Spleen (tissue), 7 donors: ENCODE measurements around a stretch of chr10.

GRCh38 chr10:108465683-108466824 lies 1301.5 kb upstream of the SORCS1 start:
- PRO-cap, 4 experiments, result no peak in any of the 4 experiments
- RAMPAGE, long total RNA, 4 experiments, result no peak in any of the 4 experiments

- PRO-cap, 4 experiments, result no peak in any of the 4 experiments
- RAMPAGE, long total RNA, 4 experiments, result start-site peak on the minus strand in 1 of 4 experiments, at chr10:108894909-108895011 at its widest, 7 reads per replicate
Observed at GRCh38 chr10:108894634-108895219, 1028.6 kb downstream of the XPNPEP1 start.

GRCh38 chr10:109144211-109144772 lies 779.0 kb downstream of the XPNPEP1 start:
- PRO-cap, 4 experiments, result no peak in any of the 4 experiments
- RAMPAGE, long total RNA, 4 experiments, result no peak in any of the 4 experiments

DNA sequence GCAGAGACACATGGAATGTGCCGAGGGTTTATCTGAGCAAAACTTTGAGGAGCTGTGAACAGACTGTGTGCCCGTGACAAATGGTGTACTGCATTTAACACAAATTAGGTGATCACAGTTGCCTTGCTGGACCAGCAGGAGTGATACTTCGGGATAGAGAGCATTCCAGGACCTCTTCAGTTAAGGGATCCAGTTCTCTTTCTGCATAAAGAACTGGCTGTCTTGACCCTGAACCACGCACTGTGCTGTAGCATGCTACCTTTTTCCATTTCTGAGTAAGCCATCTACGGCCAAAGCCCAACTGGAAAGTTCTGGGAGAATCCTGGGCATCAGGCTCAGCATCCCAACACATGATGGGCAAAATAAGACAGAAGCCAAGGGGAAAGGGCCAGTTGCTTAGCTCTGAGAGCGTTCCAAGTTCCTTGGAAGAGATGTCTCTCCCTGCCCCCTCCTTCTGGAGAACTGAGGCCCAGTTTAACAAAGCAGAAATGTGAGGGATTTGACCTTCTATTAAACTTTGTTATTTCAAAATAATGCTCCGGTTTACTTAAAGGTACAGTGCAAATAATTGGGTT lies 37.9 kb upstream of the ADD3 start:
- PRO-cap, 4 experiments, result no peak in any of the 4 experiments
- RAMPAGE, long total RNA, 4 experiments, result no peak in any of the 4 experiments

DNA sequence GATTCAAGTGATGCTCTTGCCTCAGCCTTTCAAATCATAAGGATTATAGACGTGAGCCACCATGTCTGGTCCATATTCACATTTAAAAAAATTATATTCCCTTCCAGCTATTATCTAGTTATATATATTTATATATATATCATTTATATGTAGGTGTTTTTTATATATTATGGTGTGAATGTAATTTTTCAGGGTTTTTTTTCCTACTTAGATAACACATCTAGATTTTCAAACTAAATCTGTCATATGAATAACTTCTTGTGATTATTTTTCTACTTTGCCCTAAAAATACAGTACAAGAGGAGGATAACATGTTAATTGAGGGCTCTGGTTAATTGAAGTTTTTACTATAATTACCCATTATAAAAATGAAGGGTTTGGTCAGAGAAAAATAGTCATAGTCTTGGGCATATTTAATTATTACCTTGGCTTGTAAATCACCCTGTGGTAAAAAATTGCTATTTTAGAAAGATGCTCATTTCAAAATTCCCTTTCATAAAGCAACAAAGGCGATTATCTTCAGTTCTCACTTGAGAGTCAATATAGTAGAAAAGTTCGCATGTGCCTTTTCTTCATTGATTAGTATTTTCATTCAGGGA lies 70.9 kb upstream of the MXI1 start:
- PRO-cap, 4 experiments, result peak in 4 of 4 experiments; most common plus-strand start position 267 of the sequence (in 4)
- RAMPAGE, long total RNA, 4 experiments, result no peak in any of the 4 experiments

DNA sequence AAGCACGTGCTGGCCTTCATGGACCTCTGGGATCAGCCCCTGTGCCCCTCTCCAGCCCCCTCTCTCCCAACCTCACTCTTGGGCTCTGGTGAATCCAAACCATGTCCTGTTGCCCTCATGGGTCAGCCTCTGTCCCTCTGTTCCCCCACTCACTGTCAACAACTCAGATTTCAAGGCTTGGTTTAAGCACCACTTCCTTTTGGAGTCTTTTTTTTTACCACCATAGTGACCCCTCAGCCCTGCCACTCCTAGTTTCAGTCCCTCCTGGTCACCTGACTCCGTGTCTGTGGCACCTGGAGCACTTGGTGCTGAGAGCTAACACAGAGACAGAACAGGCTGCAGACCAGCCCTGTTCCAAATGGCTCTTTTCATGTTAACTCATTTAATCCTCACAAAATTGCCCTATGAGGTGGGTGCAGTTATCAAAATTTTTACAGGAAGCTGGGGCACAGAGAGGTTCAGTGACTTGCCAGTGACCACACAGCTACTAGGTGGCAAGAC lies 53.5 kb upstream of the SMNDC1 start:
- PRO-cap, 4 experiments, result no peak in any of the 4 experiments
- RAMPAGE, long total RNA, 4 experiments, result no peak in any of the 4 experiments

- PRO-cap, 4 experiments, result no peak in any of the 4 experiments
- RAMPAGE, long total RNA, 4 experiments, result no peak in any of the 4 experiments
Observed at GRCh38 chr10:110509093-110509545, 11.4 kb downstream of the DUSP5 start.

DNA sequence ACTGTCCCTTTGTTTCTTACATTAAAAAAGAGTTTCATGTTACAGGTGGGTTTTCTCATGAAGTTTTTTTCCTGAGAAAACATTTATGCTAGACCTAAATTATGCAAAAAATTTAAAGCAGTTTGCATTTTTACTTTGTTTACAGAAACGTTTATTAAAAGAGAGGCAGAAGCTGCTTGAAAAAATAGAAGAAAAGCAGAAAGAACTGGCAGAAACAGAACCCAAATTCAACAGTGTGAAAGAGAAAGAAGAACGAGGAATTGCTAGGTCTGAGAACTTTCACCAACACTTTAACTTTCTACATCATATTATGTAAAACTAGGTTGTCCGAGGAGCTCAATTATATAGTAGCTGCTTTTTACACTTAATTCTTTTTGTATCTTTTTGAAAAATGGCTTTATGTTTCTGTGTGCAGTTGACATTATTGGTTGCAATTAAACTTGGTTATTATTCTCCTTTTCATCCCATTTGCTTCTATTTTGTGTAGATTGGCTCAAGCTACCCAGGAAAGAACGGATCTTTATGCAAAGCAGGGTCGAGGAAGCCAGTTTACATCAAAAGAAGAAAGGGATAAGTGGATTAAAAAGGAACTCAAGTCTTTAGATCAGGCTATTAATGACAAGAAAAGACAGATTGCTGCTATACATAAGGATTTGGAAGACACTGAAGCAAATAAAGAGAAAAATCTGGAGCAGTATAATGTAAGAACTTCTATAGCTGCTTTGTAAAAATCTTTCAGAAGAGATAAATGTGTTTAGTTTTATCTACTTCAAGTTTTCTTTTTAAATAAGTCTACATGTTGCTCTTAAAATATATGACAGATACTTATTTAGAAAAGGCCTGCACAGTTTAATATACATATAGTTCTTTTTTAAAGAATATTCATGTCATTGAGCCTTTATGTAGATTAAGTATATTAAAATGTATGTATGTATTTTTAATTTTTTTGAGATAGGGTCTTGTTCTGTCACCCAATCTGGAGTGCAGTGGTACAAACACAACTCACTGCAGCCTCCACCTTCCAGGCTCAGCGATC lies 16.5 kb downstream of the SMC3 start:
- PRO-cap, 4 experiments, result peak in 1 of 4 experiments; most common plus-strand start position 242 of the sequence (in 1)
- RAMPAGE, long total RNA, 4 experiments, result no peak in any of the 4 experiments

DNA sequence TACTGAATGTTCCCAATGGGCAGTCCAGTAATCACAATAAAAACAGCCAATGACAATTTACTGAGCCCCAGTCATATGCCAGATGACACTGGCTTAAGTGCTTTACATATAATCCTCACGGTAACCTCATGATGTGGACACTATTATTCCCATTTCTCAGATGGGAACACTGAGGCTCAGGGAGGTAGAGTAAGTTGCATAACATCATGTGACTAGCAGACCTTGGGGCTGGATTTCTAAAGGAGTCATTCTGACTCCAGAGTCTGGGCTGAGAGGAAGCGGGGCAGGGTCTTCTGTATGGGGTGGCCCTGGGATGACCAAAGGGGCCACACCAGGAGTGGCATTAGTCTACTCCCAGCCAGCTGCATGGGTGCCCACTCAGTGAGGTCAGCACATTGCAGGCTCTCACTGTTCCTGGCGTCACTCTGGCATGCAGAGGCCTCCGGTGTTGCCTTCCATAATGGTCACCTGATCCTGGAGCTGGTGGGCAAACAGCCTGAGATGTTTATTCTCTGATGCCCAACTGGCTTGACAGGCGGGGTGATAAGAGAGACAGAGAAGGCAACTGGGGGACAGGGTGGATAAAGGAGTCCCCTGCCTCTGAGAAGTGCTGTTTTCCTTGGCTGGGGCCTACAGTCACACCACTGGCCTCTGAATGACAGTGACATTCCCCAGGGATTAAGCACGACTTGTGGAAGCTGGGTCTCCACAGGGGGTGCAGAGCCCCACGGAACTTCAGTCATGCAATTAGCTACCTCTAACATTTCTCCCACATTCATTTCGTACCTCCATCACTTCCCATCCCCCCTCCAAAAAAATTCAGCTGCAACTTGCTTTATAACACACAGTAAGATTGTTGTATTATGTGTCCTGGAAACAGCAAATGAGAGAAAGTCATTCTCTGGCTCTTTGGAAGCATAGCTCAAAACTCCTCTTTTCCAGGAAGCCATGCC lies 7.3 kb upstream of the RBM20 start:
- PRO-cap, 4 experiments, result no peak in any of the 4 experiments
- RAMPAGE, long total RNA, 4 experiments, result no peak in any of the 4 experiments

GRCh38 chr10:110664846-110665595 lies 20.9 kb downstream of the RBM20 start:
- PRO-cap, 4 experiments, result no peak in any of the 4 experiments
- RAMPAGE, long total RNA, 4 experiments, result no peak in any of the 4 experiments

GRCh38 chr10:110805252-110805650 lies 66.5 kb upstream of the PDCD4 start:
- PRO-cap, 4 experiments, result no peak in any of the 4 experiments
- RAMPAGE, long total RNA, 4 experiments, result no peak in any of the 4 experiments

GRCh38 chr10:110818653-110819396 lies 52.9 kb upstream of the PDCD4 start:
- PRO-cap, 4 experiments, result no peak in any of the 4 experiments
- RAMPAGE, long total RNA, 4 experiments, result no peak in any of the 4 experiments

- PRO-cap, 4 experiments, result no peak in any of the 4 experiments
- RAMPAGE, long total RNA, 4 experiments, result no peak in any of the 4 experiments
Observed at GRCh38 chr10:110906934-110907818, 11.8 kb downstream of the BBIP1 start.

GRCh38 chr10:110946040-110947046 lies 26.9 kb downstream of the SHOC2 start:
- PRO-cap, 4 experiments, result no peak in any of the 4 experiments
- RAMPAGE, long total RNA, 4 experiments, result no peak in any of the 4 experiments

DNA sequence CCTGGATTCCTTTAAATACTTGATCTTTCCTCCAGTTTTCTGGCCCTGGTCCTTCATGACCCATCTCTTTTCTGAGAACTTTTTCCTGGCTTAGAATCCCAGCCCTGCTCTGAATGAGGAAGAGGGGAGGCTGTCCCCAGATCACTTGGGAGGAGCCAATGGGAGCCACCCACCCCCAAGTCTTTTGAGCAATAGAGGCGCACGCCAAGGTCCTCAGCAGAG lies 126.7 kb downstream of the ADRA2A start:
- PRO-cap, 4 experiments, result no peak in any of the 4 experiments
- RAMPAGE, long total RNA, 4 experiments, result no peak in any of the 4 experiments

DNA sequence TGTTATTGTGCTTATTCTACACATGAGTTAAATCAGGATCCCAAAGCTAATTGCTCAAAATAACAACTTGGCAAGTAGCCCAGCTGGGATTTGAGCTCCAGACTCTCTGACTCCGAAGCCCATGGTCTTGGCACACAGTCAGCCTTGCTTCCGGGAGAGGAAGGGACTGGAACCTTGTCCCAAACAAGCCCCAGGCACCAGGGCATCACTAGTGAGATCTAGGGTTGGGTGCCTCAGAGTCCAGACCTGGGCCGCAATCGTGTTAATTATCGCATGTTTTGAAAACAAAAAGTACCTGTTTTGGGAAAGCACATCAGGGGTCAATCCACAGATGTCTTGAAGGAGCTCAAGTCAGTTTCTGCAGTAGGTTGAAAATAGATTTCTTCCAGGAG lies 101.4 kb downstream of the GPAM start:
- PRO-cap, 4 experiments, result no peak in any of the 4 experiments
- RAMPAGE, long total RNA, 4 experiments, result no peak in any of the 4 experiments

DNA sequence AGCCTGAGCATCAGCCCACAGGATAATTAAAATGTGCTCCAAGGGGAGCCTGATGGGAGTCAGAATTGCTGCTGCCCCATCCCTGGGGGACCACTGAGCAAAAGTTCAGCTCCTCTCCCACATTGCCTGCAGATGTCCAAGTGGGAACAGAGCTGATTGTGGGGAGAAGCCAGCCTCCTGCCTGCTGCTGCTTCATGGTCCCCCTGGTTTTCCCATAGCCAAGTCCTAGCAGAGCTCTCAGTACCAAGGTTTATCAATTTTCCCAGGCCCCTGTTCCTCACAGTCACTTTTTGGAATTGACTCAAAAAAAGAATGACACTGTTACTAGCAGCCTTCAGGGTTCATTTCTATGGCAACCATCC lies 25.8 kb upstream of the GPAM start:
- PRO-cap, 4 experiments, result no peak in any of the 4 experiments
- RAMPAGE, long total RNA, 4 experiments, result no peak in any of the 4 experiments

GRCh38 chr10:112225323-112226207 lies 42.0 kb upstream of the GPAM start:
- PRO-cap, 4 experiments, result no peak in any of the 4 experiments
- RAMPAGE, long total RNA, 4 experiments, result no peak in any of the 4 experiments

- PRO-cap, 4 experiments, result no peak in any of the 4 experiments
- RAMPAGE, long total RNA, 4 experiments, result no peak in any of the 4 experiments
Observed at GRCh38 chr10:112241988-112242317, 41.2 kb upstream of the TECTB start.

DNA sequence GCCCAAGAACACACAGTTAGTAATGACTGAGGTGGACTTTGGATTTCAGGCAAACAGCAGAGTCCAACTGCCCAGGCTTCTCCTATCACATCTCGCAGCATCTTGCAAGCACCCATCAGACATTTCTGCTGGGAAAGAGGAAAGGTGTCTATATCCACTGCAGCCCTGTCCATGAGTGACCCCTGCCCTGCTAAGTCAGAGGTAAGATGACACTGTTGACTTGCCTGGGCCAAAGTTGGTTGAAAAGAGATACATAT lies 2.6 kb upstream of the TECTB start:
- PRO-cap, 4 experiments, result no peak in any of the 4 experiments
- RAMPAGE, long total RNA, 4 experiments, result no peak in any of the 4 experiments